ReNcell CX (cell line): ENCODE measurements around a stretch of chr9.

GRCh38 chr9:96074965-96075343 is 199.5 kb downstream of the ERCC6L2 start:
- PRO-cap, result no peak

DNA sequence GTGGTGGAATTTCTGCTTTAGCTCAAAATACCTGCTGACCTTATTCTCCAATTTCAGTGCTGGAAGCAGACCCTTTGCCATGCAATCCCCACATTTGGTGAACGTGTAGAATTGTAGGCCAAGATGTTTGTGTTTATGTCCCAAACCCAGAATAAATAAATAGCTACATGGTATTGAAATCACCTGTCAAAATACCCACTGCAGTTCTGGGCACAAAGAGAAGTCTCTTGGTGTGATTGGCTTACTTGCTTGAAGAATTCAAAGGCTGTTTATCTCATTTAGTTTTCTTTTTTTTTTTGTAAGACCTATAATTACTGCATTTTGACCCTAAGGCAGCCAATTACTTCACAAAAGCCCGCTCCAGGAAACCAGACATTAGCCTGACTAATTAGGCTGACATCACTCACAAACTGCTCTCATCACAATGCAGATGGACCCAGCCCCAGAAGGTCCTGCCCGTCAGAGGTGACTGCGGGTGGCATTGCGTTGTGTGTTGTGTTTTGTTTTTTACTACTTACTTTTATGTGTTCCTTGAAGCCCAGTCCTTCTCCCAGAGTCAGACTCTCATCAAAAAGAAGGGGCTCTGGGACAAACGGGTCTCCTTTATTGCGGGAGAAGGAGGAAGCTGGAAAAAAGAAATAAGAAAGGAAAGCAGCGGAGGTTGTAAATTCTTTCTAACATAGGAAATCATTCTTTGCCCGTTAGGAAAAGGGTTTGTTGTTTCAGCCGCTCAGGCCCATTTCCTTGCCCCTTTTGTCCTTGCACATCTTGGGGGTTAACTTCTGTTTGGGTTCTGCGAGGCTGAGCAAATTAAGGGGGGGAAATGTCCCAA is 172.3 kb downstream of the HSD17B3 start:
- PRO-cap, result no peak

- PRO-cap, result no peak
These were observed 132.5 kb downstream of the HSD17B3 start for GRCh38 chr9:96169337-96170002.

DNA sequence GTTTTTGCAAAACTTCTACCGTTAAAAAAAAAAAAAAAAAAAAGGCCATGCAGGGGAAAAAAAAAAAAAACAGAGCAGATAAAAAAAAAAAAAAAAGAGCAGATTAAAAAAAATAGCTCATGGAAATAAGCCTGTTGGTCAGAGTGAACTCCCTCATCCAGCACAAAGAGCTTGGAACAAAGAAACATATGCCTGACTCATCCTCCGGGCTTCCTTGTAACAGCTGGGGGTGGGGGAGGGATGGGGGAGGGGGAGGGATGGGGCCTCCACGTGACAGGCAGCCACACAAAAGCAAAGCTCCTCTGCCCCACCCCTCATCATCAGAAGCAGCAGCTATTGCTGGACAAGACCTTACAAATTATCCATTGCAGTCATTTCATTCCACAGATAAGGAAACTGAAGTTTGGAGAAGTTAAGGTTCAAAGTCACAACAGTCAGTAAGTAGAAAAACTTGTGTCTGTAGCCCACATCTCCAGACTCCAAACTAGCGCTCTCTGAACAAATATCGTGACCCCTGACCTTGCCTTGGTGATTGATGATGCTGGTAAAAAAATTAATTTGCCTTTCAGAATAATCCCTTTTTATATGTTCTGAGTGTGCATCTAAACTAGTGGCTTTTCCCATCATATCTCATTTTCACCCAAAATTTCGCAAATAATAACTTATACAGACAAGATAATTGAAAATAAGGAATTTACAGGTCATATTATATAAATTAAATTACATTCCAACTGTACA is 38.9 kb downstream of the SLC35D2 start:
- PRO-cap, result no peak

DNA sequence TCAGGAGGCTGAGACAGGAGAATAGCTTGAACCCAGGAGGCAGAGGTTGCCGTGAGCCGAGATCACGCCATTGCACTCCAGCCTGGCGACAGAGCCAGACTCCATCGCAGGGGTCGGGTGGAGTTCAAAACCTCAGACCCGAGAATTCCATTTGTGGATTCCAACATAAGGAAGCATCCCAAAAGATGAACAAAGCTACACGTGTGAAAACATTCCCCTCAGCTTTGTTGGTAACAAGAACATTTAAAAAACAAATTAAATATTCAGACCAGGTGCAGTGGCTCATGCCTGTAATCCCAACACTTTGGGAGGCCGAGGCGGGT is 9.4 kb upstream of the SLC35D2 start:
- PRO-cap, result no peak

- PRO-cap, result no peak
These were observed 9.5 kb downstream of the ZNF367 start for GRCh38 chr9:96408658-96409065.

- PRO-cap, result bidirectional peak, plus-strand start at chr9:96450159, minus-strand start at chr9:96449950
These were observed 241 bp upstream of the HABP4 start for GRCh38 chr9:96449832-96450023.

GRCh38 chr9:96574918-96575457 is 44.7 kb downstream of the CDC14B start:
- PRO-cap, result no peak

DNA sequence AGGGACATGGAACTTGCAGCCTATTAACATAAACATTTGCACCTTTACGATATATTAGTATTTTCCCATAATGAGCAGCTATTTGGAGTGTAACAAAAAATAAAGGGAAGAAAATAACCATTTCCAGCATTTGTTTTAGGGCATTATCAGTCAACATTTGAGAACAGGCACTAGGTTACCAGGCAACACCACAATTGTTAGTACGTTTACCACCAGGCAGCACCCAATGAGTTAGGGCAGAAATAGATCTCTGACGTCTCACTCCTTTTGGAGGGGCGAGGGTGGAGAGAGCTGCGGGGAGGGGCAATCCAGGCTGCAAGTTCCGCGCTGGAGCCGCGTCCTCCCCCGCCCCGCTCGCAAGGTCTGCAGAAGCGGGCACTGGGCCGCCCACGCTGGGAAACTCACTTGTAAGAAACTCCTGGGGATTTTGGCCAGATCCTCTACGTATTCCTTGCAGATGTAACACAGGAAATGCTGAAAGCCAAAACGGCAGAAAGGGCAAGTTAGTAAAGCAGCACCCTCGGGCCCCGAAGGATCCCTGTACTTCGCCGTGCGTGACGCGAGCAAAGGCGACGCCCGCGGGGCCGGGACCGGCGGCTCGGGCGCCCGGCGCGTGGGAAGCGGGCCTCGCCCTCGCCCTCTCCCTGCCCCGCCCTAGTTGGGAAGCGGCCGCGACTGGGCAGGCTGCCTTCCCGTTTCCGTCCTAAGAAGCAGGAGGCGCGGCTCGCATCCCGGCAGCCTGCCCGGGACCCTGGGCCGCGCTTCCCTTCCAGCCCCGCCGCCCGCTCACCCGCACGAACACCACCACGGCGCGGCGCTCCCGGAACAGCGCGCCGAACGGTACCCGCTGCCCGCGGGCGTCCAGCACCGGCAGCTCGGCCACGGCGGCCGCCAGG is 569 bp downstream of the PRXL2C start:
- PRO-cap, result unidirectional peak, plus-strand start at position 267 of the sequence; bidirectional peak, plus-strand start at position 645 of the sequence, minus-strand start at position 671 of the sequence; bidirectional peak, plus-strand start outside the sequence, minus-strand start at position 794 of the sequence

- PRO-cap, result unidirectional peak, minus-strand start at chr9:96686856
These were observed 31.6 kb upstream of the PRXL2C start for GRCh38 chr9:96686379-96687544.

GRCh38 chr9:97219333-97219708 is 88.1 kb upstream of the CCDC180 start:
- PRO-cap, result no peak

DNA sequence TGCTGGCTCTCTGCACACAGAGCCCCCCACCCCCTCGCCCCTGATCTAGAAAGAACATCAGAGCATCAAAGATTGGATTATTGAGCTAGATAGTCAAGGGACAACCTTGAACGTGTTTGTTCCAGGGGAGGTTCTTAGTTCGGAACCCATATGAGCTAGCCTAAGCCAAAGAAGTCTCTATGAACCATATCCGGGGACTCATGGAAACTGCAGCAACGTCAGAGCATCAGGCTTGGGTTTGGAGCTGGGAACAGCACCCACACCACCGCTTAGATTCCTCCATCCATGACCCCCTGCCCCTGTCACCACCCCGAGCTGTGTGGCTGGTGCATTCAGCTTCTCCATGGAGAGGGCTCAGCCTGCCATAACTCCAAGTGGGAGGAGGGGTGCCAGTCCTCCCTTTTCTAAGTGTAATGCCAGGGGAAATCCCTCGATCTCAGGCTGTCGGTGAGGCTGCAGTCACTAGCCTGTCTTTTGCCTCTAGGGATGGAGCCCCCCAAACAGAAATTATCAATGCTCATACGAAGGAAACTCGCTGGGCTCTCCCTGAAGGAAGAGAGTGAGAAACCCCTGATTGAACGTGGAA is 37.7 kb upstream of the TDRD7 start:
- PRO-cap, result no peak

DNA sequence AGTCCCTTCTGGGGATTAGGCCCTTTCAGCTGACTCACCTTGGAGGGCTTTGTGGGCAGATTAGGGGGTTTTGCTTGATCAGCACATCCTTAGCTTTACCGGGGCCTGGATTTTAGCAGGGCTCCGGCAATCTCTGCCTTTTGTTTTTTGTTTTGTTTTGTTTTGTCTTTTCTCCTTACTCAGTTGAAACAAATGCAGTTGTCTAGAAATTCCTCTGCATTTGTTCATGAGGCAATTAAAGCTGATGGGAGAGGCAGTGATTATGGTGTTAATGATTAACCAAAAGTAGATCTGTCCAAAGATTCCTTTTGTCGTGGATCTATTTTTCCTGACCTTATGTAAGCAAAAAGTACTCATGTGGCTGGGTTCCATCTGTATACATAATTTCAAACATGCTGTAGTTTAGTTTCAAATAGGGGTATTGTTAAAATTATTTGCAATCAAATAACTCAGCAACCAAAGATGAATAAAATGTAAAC is 5.2 kb upstream of the TDRD7 start:
- PRO-cap, result no peak

DNA sequence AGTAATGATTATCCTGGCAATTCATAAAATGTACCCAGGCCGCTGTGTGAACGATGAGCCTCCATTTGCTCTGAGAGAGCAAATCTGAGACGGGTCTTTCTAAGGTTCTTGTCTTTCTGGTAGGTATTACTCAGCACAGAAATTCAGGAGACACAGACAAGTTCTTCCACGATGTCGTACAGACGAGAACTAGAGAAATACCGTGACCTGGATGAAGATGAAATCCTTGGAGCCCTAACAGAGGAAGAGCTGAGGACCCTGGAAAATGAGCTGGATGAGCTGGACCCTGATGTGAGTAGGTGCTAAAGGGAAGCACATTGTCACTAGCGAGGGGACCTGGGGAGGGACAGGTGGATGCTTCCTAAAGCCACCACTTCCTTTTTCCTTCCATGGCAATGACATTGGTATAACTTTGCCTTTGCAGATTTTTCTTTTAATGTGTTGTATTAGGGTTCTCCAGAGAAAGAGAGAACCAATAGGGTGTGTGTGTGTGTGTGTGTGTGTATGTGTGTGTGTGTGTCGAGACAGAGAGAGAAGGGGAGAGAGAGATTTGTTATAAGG is 22.6 kb downstream of the TMOD1 start:
- PRO-cap, result no peak

GRCh38 chr9:97562644-97562977 is 61.1 kb downstream of the TMOD1 start:
- PRO-cap, result no peak

- PRO-cap, result no peak
These were observed 62.2 kb downstream of the TSTD2 start for GRCh38 chr9:97570857-97571499.

- PRO-cap, result no peak
These were observed 60.4 kb downstream of the TSTD2 start for GRCh38 chr9:97572685-97573227.

- PRO-cap, result no peak
These were observed 1.3 kb downstream of the FOXE1 start for GRCh38 chr9:97854307-97854826.

DNA sequence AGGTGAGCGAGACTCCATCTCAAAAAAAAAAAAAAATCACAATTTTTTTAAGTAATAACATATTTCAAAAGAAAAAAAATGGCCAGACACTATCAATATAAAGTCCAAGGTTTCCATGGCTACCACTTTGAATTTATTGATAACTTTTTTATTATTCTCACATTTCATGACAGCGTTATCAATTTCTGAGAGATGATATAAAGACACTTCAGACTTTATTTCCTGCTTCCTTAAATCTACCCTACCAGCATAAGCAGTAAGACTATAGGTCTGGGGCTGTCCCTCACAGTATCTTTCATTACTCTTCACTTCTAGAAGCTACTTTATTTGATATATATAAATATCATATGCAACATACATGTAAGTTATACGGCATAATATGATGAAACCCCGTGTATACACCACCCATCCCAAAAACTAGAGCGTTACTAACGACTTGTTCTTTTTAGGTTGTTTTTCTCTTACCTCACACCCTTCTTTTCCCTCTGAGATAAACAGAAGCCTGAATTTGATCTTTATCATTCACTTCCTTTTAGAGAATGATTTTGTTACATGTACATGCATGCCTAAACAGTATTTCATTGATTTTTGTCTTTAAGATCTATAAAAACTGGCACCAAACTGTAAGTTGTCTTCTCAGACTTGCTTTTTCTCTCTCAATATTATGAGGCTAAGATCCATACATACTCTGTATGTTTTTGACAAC is 3.8 kb downstream of the TRMO start:
- PRO-cap, result no peak

DNA sequence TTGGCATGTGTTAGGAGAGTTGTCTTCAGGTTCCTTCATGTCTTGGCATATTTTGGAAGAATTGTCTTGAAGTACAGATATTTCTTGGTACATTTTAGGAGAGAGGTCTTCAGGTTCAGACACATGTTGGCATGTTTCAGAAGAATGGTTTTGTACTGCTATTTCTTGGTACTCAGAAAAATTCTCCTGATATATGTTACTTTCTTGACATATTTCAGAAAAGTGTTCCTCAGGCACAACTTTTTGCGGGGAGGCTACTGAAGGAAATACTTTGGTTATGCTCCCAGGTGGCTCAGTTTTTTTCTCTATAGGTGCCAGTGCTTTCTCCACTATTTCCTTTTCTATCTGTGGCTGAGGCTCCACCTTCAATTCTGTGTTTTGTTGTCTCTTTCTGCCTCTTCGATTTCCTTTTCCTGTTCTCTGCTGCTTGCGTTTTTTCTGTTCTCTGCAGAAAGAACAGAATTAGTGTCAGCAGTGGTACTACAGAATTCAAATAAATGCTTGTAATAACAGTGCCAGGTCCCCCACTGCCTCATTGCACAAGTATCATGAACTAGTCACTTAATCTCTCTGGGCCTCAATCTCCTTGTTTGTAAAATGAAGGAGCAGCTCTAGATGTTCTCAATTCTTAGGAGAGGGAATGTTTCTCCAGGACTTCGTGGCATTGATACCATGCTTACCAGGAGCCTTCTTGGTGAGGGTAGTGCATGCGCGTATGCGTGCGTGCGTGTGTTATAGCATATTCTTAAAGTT is 7.0 kb downstream of the HEMGN start:
- PRO-cap, result no peak